AG04450 (cell line): Measurements from ENCODE around the genes MED23 and CCN2.

DNA sequence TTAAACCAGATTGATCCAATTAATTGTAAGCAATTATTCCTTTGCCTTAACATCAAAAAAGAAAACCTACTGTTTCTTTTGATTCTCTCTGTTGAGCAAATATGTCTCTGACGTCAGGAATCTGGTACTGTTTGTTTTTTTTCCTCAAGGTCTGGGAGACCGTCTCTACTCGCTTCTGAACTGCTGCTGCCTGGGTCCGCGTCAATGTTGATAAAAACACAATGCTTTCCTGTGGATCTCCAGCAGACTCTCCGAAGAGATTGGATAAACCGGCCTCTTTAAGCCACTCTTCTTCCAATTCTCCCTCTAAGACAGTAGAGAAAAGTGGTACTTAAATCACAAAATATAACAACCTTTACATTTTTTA is 71.7 kb downstream of the ARHGAP18 start:
- CAGE, long polyA plus RNA: no peak
- RRBS: no CpG with 5 or more reads among the region's 7 CpGs

DNA sequence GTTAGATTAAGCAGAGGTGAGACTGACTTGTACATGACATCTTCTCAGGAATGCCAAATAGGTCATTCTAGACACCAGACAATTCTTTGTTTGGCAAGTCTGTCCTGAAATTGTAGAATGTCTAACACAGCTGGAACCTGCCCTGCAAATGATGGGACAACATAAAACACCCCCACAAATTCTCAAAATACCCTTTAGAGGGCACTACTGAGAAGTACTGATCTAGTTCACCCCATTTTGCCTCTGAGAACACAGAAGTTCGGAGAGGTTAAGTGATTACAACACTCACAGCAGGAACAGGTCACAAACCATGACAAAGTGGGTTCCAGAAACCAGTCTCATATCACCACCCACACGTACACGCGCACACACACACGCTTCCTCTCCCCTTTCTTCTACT is 38.2 kb downstream of the ARHGAP18 start:
- CAGE, long polyA plus RNA: no peak
- RRBS: no CpG with 5 or more reads among the region's 5 CpGs

GRCh38 chr6:130020840-130021599 is 2.6 kb downstream of the L3MBTL3 start:
- CAGE, long polyA plus RNA: no peak
- RRBS: no CpG with 5 or more reads among the region's 35 CpGs

GRCh38 chr6:130223383-130223987 is 734 bp upstream of the SAMD3 start:
- CAGE, long polyA plus RNA: no peak
- RRBS: no CpG with 5 or more reads among the region's 7 CpGs

DNA sequence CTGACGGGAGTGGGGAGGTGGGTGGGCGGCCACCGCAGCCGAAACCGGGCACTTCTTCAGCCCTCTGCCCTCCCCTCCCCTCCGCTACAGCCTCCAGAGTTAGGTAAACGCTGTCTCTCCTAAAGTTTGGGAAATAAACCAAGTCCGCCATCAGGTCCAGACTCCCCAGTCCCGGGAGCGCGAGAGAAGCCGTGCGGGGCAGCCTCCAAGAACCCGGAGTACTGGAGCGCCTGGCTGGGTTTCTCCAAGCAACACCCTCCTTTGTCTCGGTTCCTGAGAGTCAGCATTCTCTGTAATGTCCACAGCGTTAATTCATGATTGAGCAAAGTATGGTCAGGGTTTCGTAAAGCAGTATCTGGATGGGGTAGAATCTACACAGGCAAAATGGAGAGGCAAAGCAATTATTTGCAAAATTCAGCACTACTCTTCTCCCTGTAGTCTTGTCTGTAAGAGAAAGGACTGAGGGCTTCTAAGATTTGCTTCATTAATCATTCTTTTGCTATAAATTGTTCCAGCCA is 787 bp downstream of the TMEM200A start:
- CAGE, long polyA plus RNA: no peak
- RRBS: 4% methylated on average over 10 of the region's 18 CpGs

DNA sequence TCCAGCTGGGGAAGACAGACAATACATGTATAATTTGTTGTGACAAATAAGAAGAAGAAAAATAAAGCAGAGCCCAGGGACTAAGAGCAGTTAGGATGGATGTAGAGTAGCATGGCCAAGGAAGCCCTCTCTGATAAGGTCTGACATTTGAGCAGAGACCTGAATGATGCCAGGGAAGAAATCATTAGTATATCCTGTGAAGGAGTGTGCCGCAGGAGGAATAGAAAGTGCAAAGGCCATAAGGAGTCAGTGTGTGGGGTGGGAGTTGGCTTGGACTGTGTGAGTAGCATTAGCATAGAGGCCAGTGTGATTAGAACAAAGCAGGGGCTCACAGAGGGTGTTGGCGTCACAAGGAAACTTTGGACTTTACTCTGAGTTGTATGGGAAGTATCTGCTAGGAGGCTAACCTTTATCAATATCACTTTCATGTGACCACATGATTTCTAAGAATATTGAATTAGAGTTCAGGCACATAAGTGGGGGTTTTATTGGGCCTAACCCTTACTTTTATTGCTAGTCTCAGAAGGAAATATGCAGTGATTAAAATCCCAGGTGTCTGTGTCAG is 12.1 kb downstream of the TMEM200A start:
- CAGE, long polyA plus RNA: no peak
- RRBS: no CpG with 5 or more reads among the region's 2 CpGs

DNA sequence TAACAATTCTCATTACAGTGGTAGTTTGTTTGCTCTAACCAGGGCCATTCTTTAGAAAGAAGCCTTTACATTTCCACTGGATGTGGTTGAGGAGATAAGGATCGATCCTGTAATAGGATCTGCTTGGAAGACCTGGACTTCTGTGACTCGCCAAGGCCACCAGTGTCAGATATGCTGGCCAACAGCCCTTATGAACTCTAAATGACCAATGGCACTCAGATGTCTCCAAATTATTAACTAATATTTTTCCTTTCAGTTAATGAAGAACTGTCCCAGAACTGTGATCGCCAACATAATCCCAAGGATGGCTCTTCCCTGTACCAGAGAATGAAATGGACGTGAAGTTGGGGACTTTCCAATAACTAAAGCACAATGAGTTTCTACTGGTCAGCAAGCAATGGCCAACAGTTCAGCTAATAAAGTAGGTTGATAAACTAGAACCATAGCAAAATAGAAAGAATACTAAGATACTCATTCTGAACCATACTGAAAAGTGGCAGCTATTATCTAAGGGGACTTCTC is 7.5 kb downstream of the SMLR1 start:
- CAGE, long polyA plus RNA: no peak
- RRBS: no CpG with 5 or more reads among the region's 4 CpGs

DNA sequence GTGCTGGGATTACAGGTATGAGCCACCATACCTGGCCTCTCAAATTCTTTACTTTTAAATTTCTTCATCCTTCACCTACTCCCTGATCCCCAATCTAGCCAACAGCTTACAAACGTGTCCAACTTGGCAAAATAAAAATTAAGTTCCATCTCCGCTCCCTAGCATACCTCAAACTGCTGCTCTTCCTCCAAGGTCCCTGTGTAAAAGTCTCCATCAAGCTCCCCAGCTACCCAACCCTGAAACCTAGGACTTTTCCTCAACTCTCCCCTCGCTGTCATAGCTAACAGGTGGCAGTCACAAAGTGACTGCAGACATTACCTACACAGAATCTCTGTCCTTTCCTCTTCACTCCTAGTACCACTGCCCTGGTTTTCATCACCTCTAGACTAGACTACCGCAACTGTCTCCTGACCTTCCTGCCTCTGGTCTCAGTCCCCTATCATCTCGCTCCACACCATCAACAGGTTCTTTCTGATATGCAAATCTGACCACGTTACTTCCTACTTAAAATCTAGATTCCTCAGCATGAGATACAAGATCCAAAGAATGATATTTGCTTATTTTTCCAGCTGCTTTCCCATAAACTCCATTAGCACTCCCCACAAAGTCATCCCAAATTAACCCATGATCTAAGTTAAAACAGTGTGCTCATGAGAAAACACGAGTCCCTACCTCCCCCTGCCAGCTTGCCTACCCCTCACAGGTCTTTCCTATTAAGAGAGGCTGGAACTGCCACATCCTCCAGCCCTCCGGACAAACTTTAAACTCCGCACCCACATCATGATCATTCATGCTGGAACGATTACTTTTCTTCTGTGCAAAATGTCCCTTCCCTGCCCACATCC is 93.8 kb downstream of the SMLR1 start:
- CAGE, long polyA plus RNA: no peak
- RRBS: no CpG with 5 or more reads among the region's 10 CpGs

DNA sequence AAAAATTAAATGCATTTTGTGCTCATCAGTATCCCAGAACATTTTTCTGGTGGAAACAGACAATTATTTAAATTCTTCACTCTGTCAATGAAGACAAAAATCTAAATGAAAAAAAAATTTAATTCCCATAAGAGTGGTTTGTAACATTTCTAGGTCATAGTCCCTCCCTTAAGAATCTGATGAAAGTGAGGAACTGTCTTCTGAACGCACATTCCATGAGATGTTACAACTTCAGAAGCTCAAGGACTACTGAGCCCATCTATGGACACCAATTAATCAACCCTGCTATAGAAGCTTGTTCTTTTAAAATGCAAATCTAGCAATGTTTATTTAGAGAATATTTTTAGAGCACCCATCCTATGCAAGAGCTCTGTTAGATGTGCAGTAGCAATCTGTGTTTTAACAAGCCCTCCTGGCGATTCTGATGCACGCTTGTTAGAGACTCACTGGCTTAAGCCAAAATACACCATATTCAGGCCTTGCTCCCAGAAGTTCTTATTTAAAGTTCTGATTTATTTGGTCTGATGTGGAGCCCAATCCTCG is 21.2 kb upstream of the ARG1 start:
- CAGE, long polyA plus RNA: no peak
- RRBS: no CpG with 5 or more reads among the region's 4 CpGs

- CAGE, long polyA plus RNA: start-site peak on the minus strand at chr6:131628082-131628209, 198 and 192 reads in 2 replicates
- RRBS: 1% methylated on average over 16 of the region's 59 CpGs
Observed at GRCh38 chr6:131627341-131628789, at the start of gene MED23. Gene MED23, minus strand, starts transcription at chr6:131628242.

GRCh38 chr6:131629024-131629408 is 974 bp upstream of the MED23 start:
- CAGE, long polyA plus RNA: no peak
- RRBS: no CpG with 5 or more reads among the region's 1 CpG

GRCh38 chr6:131733343-131733794 is 22.6 kb upstream of the CTAGE9 start:
- CAGE, long polyA plus RNA: no peak
- RRBS: no CpG with 5 or more reads among the region's 7 CpGs

DNA sequence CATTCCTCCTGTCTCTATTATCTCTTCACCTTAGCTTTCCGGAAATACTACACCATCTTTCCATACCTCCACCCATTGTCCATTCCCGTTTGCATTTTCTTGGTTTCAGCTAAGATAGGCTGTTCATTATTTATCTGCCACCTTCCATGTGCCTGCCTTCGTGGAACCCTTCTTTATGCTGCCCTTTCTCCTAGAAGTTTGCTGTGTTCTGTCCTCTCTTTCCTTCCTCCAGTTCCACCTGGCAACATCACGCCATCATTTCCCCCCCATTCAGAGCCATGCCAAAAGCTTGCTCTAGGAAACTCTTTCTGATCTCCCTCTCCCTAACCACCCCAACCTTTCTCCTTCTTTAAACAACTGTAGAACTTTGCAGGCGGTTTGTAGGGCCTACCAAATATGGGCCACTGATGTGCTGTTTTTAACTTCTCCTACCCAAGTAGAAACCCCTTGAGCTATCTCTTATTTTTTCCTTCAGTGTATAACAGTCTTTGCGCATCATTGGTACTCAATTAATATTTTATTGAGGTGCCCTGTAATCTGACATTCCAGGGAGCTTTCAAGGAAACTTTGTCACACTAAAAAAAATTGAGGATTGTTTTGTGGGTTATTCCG is 38.5 kb downstream of the ENPP1 start:
- CAGE, long polyA plus RNA: no peak
- RRBS: no CpG with 5 or more reads among the region's 7 CpGs

- CAGE, long polyA plus RNA: no peak
- RRBS: no CpG with 5 or more reads among the region's 1 CpG
Observed at GRCh38 chr6:131949567-131949691, 1.7 kb downstream of the CCN2 start.

DNA sequence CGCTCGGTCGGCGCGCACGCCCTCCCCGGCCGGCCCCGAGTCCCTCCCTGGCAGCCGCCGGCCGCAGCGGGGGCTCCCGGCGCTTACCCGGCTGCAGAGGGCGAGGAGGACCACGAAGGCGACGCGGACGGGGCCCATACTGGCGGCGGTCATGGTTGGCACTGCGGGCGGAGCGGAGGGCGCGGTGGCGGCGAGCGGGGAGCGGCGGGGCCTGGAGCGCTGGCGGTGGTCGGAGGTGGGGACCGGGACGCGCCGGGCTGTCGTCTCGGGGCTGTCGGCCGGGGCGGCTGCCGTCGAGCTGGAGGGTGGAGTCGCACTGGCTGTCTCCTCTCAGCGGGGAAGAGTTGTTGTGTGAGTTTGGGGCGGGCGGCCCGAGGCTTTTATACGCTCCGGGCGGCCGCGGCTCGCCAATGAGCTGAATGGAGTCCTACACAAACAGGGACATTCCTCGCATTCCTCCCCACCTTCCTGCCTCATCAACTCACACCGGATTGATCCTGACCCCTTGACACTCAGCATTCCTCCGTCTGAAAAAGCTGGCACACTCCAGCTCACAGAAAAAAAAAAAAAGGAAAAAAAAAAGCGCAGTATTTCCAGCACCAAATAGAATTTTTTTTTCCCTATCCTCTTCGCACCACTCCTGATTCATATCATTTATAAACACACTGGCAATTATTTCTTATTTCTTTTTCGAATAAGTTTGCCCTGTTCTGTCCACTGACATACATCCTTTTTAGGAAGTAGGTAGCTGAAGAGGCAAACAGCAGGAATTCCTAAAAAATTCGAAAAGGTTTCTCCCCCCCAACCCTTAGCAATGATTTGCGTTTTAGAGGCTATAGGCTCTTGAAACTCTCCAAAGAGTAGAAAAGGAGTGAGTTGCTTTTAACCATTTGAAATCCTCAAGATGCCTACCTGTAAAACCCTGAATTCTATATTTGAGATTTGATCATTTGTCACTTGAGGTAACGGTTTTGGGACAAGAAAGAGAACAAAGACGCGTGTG is at the start of gene CCN2:
Gene CCN2, minus strand, starts transcription at position 353 of the 1,003 bp plus-strand sequence.
- CAGE, long polyA plus RNA: no peak
- RRBS: 1% methylated on average over 22 of the region's 70 CpGs

DNA sequence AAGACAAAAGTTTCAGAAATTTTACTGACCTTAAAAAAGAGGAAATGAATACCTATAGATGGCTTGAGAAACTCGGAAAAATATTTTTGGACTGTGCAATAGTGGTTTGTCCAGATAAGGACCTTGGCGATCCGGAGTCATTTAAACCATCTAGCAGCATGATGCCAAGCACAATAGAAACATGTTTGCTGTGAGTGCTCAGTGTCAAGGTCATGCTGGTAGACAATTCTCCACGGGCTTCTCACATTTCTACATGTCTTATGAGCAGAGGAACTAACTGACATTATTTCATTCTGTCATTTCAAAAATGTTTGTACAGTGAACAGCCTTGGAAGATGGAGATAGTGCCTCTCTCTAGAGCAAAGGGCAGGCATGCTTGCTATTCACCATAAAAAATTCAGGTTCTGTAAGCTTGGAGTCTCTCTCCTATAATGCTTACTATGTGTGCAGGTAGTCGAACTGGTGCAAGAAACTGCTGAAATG is 25.4 kb upstream of the CCN2 start:
- CAGE, long polyA plus RNA: no peak
- RRBS: no CpG with 5 or more reads among the region's 5 CpGs

DNA sequence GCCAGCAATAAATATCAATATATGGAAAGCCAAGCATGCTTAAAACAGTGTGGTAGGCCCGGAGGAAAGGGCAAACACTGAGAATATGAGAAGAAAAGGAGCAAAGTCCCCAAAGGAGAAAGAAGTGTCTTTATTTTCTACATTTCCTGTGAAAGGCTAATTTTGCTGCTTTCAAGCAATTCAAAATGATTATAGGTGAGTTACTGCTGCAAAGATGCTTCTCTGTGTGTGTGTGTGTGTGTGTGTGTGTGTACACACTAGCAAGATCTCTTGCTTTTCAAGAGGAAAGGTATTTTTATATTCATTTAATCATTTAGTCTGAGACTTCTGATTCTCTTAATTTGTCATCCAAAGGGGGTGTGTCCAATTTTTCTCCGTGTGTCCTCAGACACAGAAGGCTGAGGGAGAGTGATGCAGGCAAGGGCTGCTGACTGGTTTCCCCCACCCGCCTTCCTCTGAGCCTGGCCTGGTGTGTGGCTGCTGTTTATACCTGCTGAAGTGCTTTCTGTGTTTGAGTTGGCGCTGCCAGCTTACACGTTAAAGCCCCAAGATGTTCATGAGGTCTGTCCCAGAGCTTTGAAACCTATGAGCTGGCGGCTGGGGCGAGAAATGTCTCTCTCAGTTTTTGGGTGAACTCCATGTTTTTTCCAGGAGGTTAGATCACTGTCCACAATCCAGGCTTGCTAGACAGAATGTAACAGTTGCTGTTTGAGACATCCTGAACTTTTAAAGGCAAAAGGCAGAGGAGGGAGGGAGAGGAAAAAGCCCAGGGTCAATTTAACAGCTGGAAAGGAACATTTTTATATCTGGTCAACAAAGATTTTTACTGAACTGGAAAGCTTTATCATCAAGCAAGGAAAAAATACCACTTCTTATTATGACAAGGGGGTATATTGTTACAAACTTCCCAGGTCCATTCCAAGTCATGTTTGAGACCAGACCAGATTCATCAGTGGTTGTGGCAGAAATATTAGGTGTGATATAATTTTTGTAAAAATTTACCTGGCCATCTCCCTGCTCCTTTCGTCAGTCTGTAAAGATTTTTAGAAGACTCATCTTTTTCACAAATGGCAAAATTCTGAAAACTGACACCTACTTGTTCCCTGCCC is 69.0 kb upstream of the CCN2 start:
- CAGE, long polyA plus RNA: no peak
- RRBS: no CpG with 5 or more reads among the region's 8 CpGs

GRCh38 chr6:132153360-132153700 is 202.2 kb upstream of the CCN2 start:
- CAGE, long polyA plus RNA: no peak
- RRBS: no CpG with 5 or more reads among the region's 4 CpGs

GRCh38 chr6:132491264-132491717 is 21.6 kb downstream of the STX7 start:
- CAGE, long polyA plus RNA: no peak
- RRBS: no CpG with 5 or more reads among the region's 5 CpGs

DNA sequence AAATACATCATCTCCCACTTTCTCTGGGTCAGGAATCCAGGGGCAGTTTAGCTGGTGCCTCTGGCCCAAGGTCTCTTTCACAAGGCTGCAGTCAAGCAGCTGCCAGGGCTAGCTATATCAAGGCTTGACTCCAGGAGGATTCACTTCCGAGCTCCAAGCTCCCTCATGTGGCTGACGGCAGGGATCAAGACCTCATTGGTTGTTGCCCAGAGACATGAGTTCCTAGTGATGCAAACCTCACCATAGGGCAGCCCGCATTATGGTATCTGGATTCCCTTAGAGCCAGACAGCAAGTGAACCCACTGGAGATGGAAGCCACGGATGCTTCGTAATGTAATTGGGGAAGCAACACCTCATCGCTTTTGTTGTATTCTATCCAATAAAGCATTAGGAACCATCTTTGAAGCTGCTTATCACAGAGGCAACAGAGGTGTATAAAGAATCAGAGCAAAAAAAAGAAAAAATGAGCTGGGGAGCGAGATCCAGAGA is 1.4 kb upstream of the VNN1 start:
- CAGE, long polyA plus RNA: no peak
- RRBS: no CpG with 5 or more reads among the region's 7 CpGs